Neural progenitor cell (in vitro differentiated cells): ENCODE measurements around a stretch of chr2.

DNA sequence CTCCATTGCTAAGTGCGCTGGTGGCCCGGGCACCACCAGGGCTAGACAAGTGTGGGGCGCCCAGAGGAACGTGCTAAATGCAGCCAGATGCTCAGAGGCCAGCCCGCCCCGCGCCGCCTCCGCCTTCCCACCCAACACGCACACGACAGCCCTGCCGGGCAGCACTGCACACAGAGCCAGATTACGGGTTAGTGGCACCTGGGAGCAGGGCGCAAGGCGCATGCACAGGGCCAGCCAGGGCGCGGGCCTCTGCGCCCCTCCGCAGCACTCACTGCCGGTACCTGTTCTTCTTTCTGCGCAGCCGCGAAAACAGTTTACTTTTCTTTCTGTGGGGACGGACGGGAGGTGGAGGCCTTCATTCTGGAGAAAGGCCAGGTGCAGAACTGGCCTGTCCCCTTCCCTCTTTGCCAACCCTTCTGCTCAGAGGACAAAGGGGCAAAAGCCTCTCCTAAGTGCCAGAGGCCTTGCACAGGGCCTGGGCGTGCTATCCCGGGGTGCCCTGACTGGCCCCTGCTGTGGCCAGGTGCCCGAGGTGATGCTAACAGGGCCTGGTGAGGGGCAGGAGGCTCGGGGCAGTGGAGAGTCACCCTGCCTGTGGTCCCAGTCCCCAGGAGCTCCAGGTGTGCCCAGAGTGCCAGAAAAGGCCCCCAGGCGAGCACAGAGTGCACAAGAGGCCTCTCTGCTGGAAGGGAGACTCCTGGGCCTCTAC is 46.5 kb downstream of the BIN1 start:
- RAMPAGE, long total RNA, result no peak

- RAMPAGE, long total RNA, result no peak
These were observed 27.6 kb downstream of the BIN1 start for GRCh38 chr2:127079195-127079938.

DNA sequence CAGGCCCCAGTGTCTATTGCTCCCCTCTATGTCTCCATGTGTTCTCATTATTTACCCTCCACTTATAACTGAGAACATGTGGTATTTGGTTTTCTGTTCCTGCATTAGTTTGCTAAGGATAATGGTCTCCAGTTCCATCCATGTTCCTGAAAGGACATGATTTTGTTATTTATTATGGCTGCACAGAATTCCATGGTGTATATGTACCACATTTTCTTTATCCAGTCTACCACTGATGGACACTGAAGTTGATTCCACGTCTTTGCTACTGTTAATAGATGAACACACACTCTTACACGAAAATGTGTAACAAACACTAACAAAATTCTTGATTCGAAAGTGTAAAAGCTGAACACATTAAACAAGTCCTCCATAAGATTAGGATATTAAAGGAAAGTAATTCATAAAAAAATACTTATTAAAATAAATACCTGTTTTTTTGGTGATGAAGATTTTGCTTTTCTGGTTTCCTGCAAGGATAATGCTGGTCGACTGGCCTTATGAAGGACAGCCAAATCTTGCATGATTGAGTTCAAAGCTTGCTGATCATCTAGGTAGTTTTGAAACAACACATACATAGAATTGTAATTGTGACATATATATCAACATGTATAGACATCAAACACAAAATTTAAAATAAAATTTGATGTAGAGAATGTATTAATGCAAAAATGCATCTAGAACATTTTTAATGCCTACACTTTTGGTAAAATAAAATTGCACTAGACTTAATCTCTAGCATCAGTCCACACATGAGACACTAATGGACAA is 44.7 kb upstream of the ERCC3 start:
- RAMPAGE, long total RNA, result no peak

GRCh38 chr2:127407686-127407997 is 10.6 kb upstream of the PROC start:
- RAMPAGE, long total RNA, result no peak

- RAMPAGE, long total RNA, result no peak
These were observed 1.7 kb upstream of the PROC start for GRCh38 chr2:127416488-127416964.

DNA sequence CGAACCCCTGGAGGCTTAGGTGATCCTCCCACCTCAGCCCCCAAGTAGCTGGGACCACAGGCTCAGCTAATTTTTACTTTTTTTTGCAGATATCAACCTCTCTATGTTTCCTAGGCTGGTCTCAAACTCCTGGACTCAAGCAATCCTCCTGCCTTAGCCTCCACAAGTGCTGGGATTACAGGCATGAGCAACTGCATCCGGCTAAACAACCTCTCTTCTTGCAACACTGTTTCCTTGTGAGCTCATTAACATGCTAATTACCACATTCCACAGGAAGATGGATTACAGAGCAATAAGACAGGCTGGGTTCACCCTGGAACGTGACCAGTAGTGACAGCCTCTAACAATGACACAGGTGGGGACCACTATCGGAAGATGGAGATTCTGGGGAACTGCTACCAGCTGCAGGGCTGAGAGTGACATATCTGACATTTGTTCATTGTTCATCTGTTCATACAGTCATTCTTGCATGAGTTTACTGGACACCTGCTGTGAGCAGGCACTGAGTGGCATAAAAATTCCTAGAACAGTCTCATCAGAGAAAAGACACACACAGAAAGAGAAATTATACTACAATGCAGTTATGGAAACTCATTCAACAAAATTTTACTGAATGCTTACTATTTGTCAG is 37.4 kb downstream of the PROC start:
- RAMPAGE, long total RNA, result no peak

GRCh38 chr2:127620621-127621216 is 25.2 kb upstream of the GPR17 start:
- RAMPAGE, long total RNA, result no peak

DNA sequence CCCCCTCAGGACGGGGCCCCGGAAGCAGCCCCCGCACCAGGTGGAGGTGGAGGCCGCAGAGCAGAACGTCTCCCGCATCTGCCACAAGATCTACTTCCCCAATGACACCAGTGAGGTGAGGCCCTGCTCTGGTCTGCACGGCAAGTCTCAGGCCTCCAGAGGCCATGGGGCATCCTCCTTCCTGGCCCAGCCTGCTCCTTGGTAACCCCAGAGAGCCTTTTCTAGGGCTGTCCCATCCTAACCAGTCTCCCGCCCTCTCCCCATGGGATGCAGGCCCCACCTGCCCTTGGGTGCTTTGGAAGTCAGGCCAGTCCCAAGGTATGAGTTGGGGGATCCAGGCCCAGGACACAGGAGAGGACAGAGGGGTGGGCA is 12.7 kb upstream of the GPR17 start:
- RAMPAGE, long total RNA, result no peak

- RAMPAGE, long total RNA, result no peak
These were observed 4.0 kb upstream of the GPR17 start for GRCh38 chr2:127641862-127642511.

DNA sequence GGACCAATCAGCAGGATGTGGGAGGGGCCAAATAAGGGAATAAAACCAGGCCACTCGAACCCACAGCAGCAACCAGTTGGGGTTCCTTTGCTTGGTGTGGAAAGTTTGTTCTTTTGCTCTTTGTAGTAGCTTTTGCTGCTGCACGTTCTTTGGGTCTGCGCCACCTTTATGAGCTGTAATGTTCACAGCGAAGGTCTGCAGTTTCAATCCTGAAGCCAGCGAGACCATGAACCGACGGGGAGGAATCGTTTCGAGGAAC is 14.2 kb downstream of the GPR17 start:
- RAMPAGE, long total RNA, result no peak

- RAMPAGE, long total RNA, result no peak
These were observed 499 bp downstream of the LIMS2 start for GRCh38 chr2:127674696-127675365.

DNA sequence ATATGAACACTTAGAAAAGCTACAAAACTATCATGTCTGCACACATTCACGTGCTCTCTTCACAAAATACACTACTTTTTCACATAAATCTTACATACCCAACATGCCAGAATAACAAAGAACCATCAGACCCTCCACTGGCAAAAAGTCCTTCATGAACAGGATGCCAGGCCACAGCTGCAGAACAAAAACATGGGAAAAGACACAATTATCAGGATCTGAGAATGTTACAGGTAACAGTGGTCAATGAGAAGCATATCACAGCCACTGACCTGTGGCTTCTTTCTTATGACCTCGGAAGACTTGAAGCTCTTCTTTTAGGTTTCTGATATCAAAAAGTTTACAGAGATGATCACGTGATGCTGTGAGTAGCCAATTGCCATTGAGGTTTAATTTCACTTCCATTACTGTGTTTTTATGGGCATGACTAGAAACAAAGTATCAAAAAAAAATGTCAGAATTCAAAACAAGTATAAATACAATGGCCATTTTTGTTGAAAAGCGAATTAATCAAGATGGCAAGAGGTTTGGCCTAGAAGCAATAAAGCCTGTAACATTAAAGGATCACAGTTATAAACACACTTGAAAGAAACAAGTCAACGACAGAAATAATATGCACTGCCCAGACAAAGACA is 23.6 kb downstream of the SFT2D3 start:
- RAMPAGE, long total RNA, result no peak

DNA sequence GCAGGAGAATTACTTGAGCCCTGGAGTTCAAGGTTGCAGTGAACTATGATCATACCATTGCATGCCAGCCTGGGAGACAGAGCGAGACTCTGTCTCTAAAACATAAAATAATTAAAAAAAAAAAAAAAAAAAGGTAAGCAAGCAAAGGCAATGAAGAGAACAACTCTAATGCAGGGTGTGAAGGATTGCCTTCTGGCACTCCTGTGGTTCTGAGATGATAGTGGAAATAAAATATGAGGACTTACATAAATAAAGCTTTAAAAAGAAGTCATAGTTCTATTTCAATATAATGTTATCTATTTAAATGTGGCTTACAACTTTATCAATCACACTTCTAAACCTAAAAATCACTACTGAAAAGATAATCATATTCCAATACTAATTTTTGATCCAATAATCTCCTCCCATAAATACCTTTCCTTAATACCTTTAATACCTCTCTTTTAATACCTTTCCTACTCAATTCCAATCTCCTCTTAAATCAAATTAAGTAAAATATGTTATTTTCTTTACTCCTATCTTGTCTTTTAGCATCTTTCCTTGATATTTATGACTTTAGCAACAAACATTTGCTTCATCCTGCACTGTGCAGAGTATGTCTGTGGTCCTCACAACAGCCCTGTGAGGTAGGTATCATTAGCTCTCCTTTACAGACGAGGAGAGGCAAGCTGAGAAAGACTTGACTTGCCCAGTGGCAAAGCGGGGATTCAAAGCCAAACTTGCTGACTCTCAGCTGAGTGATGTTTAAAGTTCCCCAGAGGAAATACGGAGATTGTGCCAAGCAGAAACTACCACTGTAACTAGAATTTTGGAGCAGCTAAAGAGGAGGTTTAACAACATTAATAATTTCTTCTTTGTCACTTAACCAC is 44.9 kb downstream of the SFT2D3 start:
- RAMPAGE, long total RNA, result no peak

GRCh38 chr2:128026596-128027439 is 1.0 kb downstream of the SAP130 start:
- RAMPAGE, long total RNA, result no peak

GRCh38 chr2:128028184-128028790 is 428 bp upstream of the SAP130 start:
- RAMPAGE, long total RNA, result no peak

DNA sequence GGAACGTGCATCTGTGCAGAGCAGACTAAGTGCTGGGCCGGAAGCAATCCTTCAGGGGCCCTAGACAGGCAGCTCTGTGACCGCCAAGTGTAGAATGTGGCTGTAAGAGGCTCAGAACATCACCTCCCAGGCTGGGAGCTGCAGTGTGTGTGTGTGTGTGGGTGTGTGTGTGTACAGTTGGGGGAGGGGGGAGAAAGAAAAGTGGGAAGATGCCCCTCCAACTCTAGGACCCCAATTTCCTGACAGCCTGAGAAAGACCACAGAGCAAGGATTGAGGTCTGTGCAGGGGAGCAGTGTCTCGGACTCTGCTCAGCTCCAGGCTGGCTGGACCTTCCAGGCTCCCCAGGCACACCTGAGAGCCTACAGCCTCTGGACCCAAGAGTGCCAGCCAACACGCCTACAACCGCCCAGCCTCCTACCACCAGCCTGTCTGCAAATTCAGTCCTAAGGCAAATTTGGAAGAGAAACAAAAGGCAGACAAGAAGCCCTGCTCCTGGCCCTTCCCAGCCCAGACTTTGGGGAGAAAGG is 2.1 kb downstream of the HS6ST1 start:
- RAMPAGE, long total RNA, result no peak

DNA sequence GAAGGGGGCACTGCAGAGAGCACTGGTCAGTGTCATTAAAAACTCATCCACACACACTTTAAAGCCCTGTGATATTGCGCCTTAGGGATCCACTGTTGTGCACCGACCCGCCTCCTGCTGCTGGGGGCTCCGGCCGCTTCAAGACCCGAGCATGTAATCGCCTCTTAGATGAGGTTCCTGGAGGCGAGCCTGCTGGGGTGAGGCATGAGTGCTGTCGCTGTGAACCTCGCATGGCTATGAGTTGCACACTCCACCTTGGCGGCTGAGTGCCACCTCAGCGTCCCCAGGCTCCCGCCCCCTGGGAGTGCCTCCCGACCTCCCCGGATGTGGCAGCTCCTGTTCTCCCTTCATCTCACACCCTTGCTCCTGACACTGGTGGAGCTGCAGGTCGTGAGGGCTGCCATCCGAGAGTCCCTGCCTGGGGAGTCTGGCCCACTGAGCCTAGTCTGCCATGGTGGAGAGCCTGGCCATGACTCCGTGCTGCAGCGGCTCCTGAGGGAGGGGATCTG is 61.4 kb upstream of the HS6ST1 start:
- RAMPAGE, long total RNA, result no peak

- RAMPAGE, long total RNA, result no peak
These were observed 218.5 kb upstream of the HS6ST1 start for GRCh38 chr2:128536996-128537679.

DNA sequence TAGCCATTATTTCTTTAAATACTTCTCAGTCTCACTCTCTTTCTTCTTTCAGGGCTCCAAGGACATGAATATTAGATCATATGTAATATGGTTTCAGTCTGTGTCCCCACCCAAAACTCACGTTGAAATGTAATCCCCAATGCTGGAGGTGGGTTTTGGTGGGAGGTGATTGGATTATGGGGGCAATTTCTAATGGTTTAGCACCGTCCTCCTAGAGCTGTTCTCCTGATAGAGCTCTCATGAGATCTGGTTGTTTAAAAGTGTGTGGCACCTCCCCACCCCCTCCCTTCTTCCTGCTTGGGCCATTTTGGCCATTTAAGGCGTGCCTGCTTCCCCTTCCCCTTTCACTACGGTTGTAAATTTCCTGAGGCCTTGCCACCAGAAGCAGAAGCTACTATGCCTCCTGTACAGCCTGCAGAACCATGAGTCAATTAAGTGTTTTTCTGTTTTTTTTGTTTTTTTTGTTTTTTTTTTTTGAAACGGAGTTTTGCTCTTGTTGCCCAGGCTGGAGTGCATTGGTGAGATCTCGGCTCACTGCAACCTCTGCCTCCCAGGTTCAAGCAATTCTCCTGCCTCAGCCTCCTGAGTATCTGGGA is 335.7 kb upstream of the HS6ST1 start:
- RAMPAGE, long total RNA, result no peak

DNA sequence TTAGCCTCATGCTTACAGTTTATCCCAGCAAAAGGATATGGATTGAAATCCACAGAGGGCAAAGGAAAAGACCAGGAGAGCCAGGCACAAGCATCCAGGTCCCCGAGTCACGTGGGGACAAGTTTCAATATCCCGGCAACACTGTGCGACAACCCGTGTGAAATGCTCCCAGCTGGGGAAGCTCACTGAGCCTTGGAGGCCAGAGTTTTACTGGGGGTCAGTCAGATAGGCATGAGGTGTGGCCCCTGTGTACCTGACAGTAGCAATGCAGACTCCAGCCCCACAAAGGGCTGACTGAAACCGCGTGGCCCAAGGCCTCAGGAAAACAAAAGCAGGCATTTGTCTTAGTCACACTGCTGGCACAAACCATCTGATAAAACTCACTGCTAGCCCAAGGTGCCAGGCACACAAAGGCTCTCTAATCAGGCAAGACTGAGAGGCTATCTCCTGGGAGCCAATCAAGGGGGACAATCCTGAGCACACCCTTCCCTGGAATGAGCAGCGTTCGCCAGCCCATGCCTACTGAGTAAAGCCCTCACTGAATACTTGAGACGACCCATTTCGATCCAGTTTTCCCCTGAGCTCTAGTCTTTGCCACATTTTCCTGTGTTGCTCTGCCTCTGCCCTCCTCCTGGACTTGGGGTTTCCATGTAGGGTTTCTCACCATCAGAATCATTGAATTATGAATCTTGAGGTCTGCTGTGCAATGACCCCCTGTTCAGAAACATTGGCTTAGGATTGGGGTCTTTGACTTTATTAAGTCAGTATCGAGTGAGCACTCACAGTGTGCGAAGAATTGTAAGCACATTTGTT is 786.5 kb upstream of the RAB6C start:
- RAMPAGE, long total RNA, result no peak